SK-N-SH (cell line): Measurements from ENCODE around the gene TDRD12.

- RRBS = no CpG with 5 or more reads among the region's 2 CpGs
CAGE:
- cytosol, long polyA plus RNA = no peak
- long polyA plus RNA = no peak
- nucleus, long polyA plus RNA = no peak
Observed at GRCh38 chr19:31220502-31220802, 128.8 kb downstream of the TSHZ3 start.

DNA sequence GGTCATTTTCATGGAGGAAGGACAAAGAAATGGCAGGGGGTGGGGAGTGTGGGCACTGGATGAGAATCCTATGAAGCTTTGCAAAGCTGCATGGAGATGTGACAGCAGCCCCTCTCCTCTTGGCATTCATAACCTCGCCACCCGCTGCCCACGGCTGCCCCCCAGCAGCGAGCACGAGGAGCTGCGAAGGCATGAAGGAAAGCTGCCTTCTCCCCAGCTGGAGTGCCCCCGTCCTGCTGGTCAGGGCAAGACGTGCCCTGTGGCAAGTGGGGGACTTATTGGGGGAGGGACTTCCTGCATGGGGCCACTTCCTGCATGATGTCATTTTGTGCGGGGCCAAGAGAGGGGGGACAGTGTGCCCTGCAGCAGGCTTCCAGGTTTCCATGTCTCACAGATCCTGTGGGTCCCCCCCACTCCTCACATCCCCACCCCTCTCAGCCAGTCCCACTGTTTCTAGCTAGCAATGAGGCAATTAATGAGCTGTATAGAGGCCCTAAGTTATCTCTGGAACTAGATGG, 85.9 kb downstream of the TSHZ3 start:
- RRBS = no CpG with 5 or more reads among the region's 9 CpGs
CAGE:
- cytosol, long polyA plus RNA = no peak
- long polyA plus RNA = no peak
- nucleus, long polyA plus RNA = no peak

GRCh38 chr19:31352497-31352975, 3.3 kb upstream of the TSHZ3 start:
- RRBS = no CpG with 5 or more reads among the region's 12 CpGs
CAGE:
- cytosol, long polyA plus RNA = no peak
- long polyA plus RNA = no peak
- nucleus, long polyA plus RNA = no peak

DNA sequence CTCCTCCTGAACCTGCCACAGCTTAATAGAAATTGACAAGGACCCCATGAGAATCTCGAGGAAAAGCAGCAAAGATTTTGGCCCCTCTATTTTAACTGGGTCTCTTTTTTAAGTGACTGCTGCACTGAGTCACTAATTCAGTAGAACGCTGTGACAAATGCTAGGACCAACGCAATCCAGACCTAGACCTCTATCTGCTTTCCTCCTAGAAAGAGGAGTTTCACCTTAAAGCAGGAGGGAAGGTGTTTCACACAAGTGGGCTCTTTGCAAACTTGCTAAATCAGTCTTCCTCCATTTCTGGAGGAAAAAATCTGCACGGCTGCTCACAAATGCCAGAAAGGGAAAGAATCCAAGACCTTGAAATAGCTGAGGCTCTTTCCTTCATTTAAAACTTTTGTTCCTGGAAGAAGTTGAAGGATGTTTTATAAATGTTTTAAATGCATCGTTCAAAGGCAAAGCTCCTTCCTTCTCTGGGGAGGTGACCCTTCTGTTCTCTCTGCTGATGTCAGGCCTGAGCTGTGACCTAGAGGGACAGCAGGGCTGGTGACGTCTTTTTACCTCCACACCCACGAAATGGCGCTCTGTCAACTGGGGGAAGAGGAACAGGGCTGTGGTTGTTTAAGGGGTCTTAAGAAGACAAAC, 376.5 kb upstream of the ZNF507 start:
- RRBS = no CpG with 5 or more reads among the region's 8 CpGs
CAGE:
- cytosol, long polyA plus RNA = no peak
- long polyA plus RNA = no peak
- nucleus, long polyA plus RNA = no peak

- RRBS = no CpG with 5 or more reads among the region's 15 CpGs
CAGE:
- cytosol, long polyA plus RNA = no peak
- long polyA plus RNA = no peak
- nucleus, long polyA plus RNA = no peak
Observed at GRCh38 chr19:32091163-32091869, 254.1 kb upstream of the ZNF507 start.

- RRBS = no CpG with 5 or more reads among the region's 8 CpGs
CAGE:
- cytosol, long polyA plus RNA = no peak
- long polyA plus RNA = no peak
- nucleus, long polyA plus RNA = no peak
Observed at GRCh38 chr19:32468308-32469111, 62.9 kb downstream of the DPY19L3 start.

GRCh38 chr19:32719146-32719964, at the start of gene TDRD12:
Gene TDRD12 (plus strand): TSS chr19:32719767.
- RRBS = 95% methylated on average over 16 of the region's 47 CpGs
CAGE:
- cytosol, long polyA plus RNA = no peak
- long polyA plus RNA = no peak
- nucleus, long polyA plus RNA = no peak

DNA sequence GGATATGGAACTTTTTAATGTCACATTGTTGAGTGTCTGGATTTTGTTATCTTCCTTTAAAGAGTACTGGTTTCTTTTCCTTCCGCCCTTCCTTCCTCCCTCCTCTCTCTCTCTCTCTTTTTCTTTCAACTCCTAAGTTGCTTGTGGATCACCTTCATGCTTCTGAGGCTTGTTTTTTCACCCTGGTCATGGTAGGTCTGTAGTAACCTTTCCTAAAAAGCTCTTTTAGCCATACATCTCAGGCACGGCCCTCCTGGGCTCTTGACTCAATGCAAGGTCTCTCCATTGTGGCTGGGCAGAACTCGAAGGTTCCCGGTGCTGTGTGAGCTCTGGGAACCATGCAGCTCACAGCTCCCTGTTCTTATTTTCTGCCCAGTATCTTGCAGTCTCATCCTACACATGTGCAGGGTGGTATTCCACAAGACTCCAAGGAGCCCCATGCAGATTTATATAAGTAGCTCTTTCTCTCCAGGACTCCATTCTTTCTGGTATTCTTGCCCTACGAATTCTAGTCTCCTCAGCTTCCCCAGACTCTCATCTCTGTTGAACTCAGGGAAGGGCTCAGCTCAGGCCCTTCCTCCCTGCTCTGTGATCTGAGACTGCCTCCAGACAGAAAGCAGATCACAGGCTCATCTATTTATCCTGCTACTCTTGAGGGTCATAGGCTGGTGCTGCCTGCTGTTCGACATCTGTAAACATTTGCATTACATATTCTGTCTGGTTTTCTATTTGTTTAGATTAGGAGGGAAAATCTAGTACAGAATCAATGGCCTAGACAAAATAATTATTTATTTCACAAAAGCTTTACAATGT, 43.3 kb downstream of the CEP89 start:
- RRBS = no CpG with 5 or more reads among the region's 6 CpGs
CAGE:
- cytosol, long polyA plus RNA = no peak
- long polyA plus RNA = no peak
- nucleus, long polyA plus RNA = no peak

- RRBS = no CpG with 5 or more reads among the region's 6 CpGs
CAGE:
- cytosol, long polyA plus RNA = no peak
- long polyA plus RNA = no peak
- nucleus, long polyA plus RNA = no peak
Observed at GRCh38 chr19:32933469-32934399, 38.0 kb downstream of the CEP89 start.

- RRBS = no CpG with 5 or more reads among the region's 2 CpGs
CAGE:
- cytosol, long polyA plus RNA = no peak
- long polyA plus RNA = no peak
- nucleus, long polyA plus RNA = no peak
Observed at GRCh38 chr19:33009430-33009674, 37.3 kb downstream of the FAAP24 start.

GRCh38 chr19:33037016-33037811, 27.5 kb downstream of the RHPN2 start:
- RRBS = no CpG with 5 or more reads among the region's 19 CpGs
CAGE:
- cytosol, long polyA plus RNA = no peak
- long polyA plus RNA = no peak
- nucleus, long polyA plus RNA = no peak

GRCh38 chr19:33144023-33144431, 12.1 kb downstream of the WDR88 start:
- RRBS = no CpG with 5 or more reads among the region's 21 CpGs
CAGE:
- cytosol, long polyA plus RNA = no peak
- long polyA plus RNA = no peak
- nucleus, long polyA plus RNA = no peak

- RRBS = 41% methylated on average over 13 of the region's 32 CpGs
CAGE:
- cytosol, long polyA plus RNA = no peak
- long polyA plus RNA = no peak
- nucleus, long polyA plus RNA = no peak
Observed at GRCh38 chr19:33248837-33249740, 23.4 kb upstream of the SLC7A10 start.

- RRBS = 3% methylated on average over 22 of the region's 81 CpGs
CAGE:
- cytosol, long polyA plus RNA = no peak
- long polyA plus RNA = no peak
- nucleus, long polyA plus RNA = no peak
Observed at GRCh38 chr19:33301294-33301935, 919 bp downstream of the CEBPA start.

GRCh38 chr19:33332132-33332728, 29.9 kb upstream of the CEBPA start:
- RRBS = no CpG with 5 or more reads among the region's 7 CpGs
CAGE:
- cytosol, long polyA plus RNA = no peak
- long polyA plus RNA = no peak
- nucleus, long polyA plus RNA = no peak

DNA sequence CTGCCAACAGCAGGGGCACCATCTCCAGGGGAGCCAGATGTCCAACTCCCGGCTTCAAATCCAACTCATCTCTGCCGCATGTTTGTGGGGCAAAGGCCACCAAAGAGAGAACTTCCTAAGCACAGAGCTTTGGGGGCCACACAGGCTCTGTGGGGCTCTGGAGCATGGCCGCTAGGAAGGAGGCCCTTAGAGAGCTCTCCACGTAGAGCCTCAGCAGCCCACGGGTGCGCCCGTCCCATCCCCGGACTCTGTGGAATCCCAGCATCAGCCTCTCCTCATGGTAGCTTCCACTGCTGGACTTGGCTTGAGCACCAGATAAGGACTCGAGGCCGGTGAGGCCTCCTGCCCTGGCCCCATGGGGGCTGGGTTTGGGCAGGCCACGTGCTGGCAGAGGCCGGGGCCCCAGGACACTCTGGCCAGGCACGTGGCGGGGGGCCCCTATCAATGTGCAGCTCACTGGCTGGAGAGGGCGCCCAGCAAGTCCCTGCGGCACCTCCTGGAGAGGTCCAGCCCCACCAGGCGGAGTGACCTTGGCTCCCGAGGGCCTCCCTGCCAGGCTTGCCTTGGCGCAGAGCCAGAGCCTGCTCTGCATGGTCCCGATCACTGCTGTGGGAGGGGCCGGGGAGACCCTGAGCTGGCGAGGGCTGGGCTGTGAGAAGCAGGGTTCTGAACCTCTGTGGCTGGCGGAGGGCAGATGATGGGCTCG, 18.8 kb downstream of the CEBPG start:
- RRBS = 89% methylated on average over 5 of the region's 24 CpGs
CAGE:
- cytosol, long polyA plus RNA = no peak
- long polyA plus RNA = no peak
- nucleus, long polyA plus RNA = no peak

GRCh38 chr19:33394380-33394871, 20.9 kb downstream of the CEBPG start:
- RRBS = 86% methylated on average over 6 of the region's 14 CpGs
CAGE:
- cytosol, long polyA plus RNA = no peak
- long polyA plus RNA = no peak
- nucleus, long polyA plus RNA = no peak

GRCh38 chr19:33394877-33395417, 21.4 kb downstream of the CEBPG start:
- RRBS = no CpG with 5 or more reads among the region's 12 CpGs
CAGE:
- cytosol, long polyA plus RNA = no peak
- long polyA plus RNA = no peak
- nucleus, long polyA plus RNA = no peak

DNA sequence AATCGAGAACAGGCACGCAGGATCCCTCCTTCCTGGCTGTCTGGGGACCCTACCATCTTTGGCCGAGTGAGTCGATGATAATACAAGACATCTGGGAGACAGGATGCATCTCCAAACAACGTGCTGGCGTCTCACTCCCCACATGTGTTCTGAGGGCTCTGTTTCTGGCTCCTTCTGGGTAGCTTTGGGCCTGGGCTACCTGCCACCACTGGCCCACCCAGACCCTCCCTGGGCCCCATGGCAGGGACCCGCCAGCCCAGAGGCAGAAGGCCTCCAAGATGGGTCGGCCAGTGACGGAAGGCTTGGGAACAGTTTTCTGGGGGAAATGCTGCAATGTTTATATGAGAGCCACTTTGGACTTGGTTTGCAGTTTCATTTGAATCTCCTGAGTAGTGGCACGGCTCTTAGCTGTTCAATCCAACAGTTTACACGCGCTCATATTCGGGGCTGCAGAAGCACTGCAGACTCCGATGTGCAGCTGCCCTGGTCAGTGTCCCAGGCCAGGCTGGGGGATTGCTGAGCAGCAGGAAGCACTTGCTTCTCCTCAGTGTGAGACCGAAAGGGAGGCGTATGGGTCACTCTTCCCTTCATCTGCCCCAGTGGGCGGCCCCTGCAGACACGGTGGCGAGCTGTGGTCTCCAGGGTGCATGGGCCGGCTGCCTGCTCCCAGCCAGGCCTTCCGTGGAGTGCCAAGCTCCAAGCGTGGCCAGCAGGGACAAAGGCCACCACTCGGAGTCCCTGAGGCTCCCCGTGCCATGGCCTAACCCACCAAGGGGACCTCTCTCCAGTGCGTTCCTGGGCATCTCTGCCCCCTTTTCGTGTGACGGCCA, 31.7 kb downstream of the CEBPG start:
- RRBS = no CpG with 5 or more reads among the region's 27 CpGs
CAGE:
- cytosol, long polyA plus RNA = no peak
- long polyA plus RNA = no peak
- nucleus, long polyA plus RNA = no peak

DNA sequence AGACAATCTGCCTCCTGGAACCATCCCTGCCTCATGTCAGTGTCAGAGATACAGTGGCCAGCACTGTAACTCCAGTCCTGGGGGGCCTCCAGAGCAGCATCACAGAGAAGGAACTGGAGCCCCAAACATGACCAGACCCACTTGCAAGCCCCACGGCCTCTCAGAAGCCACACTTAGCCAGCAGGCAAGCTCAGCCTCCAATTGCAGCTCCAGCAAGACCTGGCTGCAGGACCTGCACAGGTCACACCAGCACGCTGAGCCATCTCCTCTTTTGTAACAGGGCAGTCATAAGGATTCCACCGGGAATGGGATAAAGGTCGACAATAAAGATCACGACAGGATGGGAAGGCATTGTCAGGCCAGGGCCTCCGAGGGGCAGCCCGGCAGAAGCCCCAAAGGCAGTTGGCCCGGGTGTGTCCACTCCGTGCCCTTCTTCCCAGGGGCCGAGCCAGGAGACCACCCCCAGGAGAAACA, 12.7 kb downstream of the PEPD start:
- RRBS = 90% methylated on average over 5 of the region's 10 CpGs
CAGE:
- cytosol, long polyA plus RNA = no peak
- long polyA plus RNA = no peak
- nucleus, long polyA plus RNA = no peak